Hair follicular keratinocyte (primary cell): Measurements from ENCODE around the gene RHOBTB3.

DNA sequence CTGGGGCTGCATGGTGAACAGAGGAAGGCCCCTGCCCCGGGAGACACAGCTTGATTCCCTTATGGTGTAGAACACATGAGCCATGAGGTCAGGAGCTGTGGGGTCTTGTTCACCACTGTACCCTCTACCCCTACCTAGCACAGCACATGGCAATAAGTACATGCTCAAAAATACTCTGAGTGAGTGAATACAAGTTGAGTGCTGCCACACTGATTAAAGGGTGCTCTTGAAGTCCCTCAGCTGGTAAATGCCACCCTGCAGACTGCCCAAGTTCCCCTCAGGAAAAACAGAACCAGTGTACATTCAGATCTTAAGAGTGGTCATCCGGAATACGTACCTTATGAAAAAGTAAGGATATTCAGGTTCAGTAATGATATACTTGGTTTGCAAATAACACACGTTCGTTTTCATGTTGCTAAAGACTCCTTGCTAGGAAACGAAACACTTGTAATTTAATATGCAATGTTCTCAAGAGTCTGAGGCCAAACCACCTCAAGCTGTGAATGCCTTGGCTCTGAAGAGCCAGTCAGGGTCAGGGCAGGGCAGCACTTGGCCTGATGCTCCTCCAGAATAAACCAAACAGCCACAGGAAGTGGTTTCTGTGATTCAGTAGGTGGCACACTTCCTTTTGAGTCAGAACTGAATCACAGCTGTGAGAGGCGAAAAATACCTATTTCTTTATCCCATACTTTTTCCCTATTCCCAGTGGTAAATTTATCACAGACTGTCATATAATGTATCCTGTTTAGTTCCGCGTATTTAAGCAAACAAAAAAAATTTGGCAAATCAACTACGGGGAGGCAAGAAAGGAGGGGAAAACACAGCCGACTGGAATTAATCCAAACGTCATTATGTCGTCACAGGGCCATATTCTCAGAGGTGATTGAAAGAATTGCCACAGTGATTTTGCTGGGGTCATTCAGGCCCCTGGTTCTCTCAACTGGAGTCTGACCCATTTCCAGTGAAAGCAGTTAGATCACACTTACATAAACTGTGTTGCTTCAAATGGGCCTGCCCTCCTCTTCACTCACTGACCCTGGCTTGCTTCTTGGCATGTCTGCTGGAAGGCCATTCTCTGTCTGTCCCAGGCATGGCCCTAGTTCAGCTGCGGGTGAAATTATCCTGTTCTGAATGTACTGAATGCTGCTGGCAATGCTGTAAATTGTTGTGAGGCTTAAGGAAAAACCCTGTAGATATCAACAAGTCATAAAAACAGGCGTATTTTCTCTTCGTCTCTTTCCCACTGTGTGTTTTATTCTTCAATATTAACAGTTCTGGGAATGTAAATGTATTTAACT is 71.4 kb downstream of the ARRDC3 start:
- RAMPAGE, long total RNA: no peak

- RAMPAGE, long total RNA: no peak
Observed at GRCh38 chr5:92801878-92802300, 781.1 kb upstream of the NR2F1 start.

GRCh38 chr5:92927099-92927508 is 655.9 kb upstream of the NR2F1 start:
- RAMPAGE, long total RNA: no peak

DNA sequence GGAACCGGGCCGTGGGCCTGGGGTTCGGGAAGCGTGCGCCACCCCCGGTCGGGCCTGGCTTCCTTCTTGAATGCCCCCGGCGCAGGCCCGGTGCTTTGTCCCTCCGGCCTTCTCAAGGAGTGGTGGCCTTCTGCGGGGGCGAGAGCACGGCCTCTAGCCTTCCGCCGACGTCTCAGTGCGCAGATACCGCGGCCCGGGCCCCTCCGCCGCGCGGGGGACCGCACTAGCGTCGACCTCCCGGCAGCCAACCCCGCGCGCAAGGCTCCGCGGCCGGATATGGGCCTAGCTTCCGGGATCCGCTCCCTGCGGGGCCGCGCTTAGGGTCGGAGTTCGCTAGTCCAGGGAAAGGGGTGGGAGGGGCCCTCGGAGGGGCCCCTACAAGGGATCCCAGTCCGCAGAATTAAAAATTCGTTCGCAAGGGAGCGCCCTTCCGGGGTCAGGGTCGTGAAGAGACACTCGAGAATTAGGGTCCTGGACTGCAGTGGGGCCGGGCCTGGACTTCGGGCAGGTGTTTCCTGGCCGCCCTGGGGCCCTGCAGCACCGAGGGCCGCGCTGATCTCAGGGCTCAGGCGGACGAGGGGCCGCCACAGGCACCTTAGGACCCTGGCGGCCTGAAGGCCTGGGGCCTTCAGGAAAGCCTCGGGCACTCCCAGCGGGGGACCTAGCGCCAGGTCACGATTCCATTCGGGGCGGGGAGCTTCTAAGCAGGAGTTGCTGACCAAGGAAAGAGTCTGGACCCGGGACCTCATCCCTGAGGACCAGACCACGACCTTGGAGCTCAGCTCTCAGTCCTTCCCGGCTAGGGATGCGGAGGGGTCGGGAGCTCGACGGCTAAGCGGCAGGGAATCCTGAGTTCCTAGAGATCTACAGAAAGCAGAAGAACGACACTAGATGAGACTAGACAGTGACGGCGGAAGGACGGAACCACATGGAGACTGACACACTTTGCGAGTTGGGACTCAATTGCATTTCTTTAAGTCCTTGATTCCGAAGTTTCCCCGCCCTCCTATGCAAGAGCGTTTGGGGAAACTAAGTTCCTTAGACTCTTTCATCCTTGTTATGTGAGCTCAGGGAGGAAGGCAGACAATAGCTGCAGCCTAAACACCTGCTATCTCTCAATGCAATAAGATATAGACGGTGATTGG is 12.1 kb upstream of the NR2F1 start:
- RAMPAGE, long total RNA: no peak

GRCh38 chr5:93572034-93572453 is 11.0 kb upstream of the NR2F1 start:
- RAMPAGE, long total RNA: no peak

GRCh38 chr5:93585938-93586567 is 3.0 kb downstream of the NR2F1 start:
- RAMPAGE, long total RNA: no peak

GRCh38 chr5:93588595-93589043 is 5.6 kb downstream of the NR2F1 start:
- RAMPAGE, long total RNA: no peak

GRCh38 chr5:94909154-94909616 is 290.7 kb downstream of the SLF1 start:
- RAMPAGE, long total RNA: no peak

- RAMPAGE, long total RNA: no peak
Observed at GRCh38 chr5:95649718-95650171, 3.2 kb downstream of the RFESD start.

GRCh38 chr5:95727735-95728284 is 3.3 kb upstream of the RHOBTB3 start:
- RAMPAGE, long total RNA: no peak

DNA sequence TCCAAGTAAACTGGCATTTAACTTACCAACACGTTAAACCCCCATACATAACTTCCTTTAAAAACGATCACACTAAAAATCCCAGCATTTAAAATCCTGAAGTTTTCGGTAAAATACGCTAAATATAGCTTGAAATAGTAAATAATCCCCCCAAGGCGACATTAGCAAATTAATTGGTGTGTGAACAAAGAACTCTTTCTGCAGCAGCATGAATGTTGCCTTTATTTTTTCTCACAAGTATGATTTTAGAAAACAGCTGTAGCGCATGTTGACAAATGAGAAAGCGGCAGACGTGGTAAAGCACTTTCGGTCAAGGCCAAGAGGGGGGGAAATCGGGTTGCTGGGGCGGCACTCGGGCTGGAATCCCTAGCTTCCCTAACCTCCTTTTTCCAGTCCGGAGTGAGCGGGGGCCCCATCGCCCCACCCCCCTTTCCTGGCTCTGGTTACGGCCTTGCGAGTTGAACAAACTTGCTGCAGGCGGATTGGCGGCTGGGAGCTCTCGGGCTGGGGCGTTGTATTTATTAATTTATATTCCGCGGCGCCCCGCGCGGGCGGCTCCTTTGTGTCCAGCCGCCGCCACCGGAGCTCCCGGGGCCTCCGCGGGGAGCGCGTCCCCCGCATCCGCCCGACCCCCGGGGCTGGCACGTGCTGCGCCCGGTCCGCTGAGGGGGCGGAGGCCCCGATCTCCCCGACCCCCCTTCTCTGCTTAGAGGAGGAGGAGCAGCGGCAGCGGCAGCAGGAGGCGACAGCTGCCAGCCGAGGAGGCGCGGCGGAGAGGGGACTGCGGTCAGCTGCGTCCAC is at the start of gene RHOBTB3:
TSS of gene RHOBTB3 (plus strand) at position 735 of the 801 bp plus-strand sequence.
- RAMPAGE, long total RNA: no peak

- RAMPAGE, long total RNA: no peak
Observed at GRCh38 chr5:95731403-95732240, 486 bp downstream of the RHOBTB3 start.

DNA sequence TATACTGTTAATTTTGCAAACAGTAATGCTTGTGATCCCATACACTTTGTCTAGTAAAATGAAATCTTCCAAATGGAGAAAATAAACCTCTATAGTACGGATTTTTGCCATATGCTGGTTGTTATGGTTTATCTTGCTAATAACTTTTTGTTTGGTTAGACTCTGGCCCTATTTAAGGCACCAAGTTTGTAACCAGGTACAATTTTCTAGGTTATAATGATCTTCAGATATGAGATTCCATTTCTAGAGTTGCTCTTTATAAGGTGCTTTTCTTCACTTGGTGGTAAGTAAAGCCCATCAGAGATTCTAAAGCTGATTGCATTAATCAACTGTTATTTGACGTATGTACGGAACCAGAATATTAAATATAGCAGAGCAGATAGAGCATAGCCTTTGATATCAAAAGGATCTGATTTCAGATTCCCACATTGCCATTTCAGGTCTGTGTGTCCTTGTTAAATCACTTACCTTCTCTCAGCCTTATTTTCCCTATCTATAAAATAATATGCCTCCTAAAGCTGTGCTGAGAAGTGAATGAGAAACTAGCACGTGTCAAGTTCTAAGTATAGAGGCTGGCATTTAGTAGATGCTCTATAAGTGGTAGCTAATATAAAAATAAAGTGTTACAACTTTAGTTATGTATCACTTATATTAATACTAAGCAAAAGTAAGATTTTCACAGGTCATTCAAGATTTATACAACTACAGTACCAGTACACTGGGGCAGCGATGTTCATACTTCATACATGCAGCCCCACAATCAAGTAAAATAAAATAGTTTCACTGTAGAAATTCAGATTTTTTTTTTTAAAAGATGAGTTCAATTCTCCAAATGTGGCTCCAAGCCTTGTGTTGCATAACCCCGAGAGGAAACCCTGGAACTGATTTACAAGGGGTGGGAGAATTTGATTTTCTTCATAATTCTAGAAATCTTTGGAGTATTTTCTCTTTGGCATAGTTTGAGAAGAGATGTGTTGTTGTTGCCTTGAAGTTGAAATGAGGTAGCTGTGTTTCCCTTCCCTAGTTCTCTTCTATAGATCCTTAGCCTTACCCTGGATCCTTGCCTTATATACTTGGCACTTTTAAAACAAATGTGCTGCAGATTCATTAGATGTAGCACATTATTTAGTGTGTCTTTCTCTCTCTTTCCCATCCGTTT is 2.7 kb downstream of the RHOBTB3 start:
- RAMPAGE, long total RNA: no peak

DNA sequence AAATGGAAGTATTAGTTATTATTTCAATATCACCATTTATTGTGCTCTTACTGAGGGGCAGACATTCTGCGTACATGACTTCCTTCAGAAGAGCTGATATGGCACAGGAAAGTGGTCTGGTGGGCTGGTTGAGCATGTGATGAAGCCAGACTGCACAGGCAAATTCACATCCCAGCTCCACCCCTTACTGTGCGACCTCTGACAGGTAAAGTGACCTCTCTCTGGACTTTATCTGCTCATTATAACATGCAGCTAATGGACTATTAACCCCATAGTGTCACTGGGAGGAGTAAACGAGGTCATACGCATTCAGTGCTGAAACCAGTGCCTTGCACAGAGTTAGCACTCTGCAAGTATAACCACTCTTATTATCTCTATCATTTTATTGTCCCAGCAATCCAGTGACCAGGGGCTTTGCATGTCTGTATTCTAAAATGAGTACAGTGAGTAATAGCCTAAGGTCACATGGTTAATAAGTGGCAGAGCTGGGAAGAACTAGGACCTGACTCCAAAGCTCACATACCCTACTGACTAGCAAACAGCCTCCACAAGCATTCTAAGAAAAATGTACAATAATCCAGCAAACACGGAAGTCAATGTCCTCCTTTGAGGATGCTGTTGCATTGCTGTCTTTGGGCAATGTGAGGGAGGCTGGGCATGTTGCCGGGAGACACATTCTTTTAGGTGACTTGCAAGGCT is 19.2 kb downstream of the GLRX start:
- RAMPAGE, long total RNA: no peak

DNA sequence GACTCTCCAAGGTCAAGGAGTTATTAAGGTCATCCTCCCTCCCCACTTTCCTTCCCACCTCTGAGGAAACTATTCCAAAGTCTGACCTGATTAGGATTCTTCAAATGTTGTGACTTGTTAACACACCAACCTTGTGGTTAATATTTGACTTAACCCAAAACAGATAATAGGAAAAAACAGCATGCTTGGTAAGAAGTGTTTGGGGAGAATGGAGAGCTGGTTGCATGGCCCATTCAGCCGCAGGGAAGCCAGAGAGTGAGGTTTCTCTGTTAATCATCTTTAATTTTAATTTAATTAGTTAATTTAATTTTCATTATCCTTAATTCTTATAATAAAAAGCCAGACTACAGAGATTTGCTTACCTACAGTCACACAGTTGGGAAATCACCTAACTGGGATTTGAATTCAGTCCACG is 18.6 kb downstream of the GLRX start:
- RAMPAGE, long total RNA: no peak

DNA sequence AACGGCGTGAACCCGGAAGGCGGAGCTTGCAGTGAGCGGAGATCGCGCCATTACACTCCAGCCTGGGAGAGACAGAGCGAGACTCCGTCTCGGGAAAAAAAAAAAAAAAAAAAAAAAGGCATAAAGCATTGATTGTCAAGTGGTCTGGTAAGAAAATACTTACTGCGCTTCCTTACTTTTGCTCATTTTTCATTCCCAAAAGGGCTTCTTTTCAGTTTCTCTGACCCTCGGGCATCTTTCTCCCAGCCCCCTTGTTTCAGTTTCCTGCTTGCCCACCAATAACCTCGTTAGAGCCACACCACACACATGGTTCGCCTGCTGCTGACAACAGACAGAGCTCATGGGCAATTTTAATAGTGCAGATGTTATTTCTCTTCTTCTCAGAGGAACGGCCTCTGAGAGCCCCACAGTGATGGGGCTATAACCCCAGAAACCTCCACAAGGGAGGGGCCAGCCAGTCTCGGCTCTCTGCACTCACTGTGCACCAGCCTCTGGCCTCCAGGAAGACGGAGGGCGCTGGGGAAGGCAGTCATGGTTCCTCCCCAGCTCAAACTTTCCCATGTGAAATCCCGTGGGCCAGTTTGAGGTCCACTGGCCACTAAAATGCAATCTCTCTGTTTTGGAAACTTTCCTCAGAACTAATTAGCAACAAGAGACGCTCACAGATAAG is 55.6 kb upstream of the GLRX start:
- RAMPAGE, long total RNA: no peak

- RAMPAGE, long total RNA: no peak
Observed at GRCh38 chr5:95884017-95884610, 61.6 kb upstream of the GLRX start.

DNA sequence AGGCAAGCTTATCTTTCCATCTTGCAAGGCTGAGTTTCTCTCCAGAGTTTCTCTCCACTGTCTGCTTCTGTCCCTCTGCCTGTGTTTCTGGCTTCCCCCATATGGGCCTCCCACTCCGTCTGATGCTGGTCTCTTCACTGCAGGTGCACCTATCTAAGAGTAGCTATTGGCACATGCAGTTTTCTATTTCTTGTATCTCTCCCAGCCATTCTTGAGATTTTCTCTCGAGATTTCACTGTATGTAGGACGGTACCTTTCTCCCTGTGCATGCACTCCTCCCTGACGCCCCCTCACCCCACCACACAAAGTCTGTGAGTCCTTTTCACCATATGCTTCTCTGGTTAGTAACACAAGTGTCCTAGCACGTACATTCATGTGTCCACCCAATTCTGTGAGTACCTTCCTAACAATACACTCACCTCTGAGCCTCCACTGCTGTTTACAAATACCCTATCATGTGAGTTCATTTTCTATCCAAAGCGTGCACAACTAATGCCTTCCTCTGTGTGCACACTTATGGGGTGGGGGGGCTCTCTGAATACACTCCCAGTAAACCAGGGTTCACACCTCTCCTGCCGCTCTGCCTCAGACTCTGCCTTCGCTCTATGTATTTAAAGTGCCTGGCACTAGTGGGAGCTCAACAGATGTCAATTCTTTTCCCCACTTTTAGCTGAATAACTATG is 2.0 kb downstream of the ELL2 start:
- RAMPAGE, long total RNA: no peak

- RAMPAGE, long total RNA: no peak
Observed at GRCh38 chr5:96113483-96113920, 151.9 kb upstream of the ELL2 start.

GRCh38 chr5:96121254-96122044 is 159.8 kb upstream of the ELL2 start:
- RAMPAGE, long total RNA: no peak